Measurements from ENCODE around the genes C9orf50 and PTGES.

DNA sequence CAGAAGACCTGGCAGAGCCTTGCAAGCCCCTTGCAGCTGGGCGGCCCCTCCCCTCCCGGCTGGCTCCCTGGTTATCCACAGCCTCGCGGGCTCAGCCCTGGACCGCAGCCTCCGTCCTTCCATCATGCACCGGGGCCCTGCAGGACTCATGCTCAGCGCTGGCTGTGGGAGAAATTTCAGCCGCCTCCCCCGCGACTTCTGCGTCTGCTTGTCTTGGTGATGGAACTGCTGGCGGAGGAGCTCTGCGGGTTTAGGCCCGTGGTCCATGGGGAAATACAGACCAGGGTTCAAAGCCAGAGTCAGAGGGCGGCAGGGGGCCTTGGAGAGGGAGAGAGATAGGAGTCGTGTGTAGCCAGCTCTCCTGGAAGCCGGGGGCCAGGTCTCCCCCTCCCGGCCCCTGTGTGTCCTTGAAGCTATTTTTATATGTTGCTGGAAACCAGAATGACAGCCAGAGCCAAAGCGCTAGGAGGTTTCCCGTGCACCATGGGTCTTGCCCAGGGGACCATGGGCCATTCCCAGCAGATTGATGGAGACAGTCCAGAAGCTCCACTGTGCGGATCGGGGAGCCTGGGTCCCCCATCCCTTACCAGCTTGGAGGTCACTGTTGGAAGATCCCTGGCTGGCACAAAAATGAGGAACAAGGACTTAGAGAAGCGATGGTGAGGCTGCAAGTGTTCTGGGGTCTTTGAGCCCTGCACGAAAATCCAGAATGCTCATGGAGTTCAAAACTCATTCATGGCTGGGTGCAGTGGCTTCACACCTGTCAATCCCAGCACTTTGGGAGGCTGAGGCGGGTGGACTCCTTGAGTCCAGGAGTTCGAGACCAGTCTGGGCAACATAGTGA is 76.1 kb upstream of the IER5L start:
- PRO-cap, 4 experiments: peak in 4 of 4 experiments; most common plus-strand start position 194 of the sequence (in 3); most common minus-strand start position 150 of the sequence (in 3)
- RAMPAGE, long total RNA, 2 experiments: no peak in any of the 2 experiments
- RRBS: 13% methylated on average over 6 of the region's 27 CpGs

DNA sequence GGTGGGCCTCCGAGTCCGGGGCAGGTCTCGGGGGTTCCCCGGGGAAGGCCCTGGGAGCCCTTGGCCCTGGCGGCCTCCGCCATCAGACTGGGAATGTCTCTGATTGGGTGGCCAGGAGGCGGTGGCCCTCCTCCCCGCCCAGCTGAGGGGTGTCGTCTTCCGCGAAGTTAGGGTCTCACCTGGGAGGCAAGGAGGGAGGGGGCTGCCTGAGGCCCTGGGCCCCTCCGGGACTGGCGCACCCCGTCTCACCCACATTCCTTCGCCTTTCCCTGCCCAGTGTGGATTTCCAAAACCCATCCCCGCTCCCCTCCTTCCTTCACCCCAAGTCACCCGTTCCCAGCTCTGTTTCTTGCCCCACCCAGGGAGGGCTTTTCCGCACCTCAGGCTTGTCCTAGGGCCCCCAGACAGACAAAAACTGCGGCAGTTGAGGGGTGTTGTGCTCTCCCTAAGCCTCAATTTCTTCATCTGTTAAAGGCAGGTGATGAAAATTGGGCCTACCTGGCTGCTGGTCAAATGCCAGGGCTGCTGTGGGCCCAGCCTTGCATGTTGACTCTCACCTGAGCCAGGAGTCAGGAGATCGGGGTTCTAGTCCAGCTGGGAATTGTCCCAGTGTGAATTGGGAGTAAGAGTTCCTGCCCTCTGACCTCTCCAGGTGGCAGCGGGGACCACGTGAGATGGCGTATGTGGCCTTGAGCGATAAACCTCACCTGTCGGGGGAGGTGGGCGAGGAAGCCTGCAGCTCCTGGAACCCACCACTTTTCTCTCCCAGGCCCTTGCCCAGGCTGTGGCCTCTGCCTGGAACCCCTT is 143.3 kb upstream of the IER5L start:
- PRO-cap, 4 experiments: peak in 4 of 4 experiments; most common plus-strand start position 92 of the sequence (in 1); most common minus-strand start position 89 of the sequence (in 4)
- RAMPAGE, long total RNA, 2 experiments: no peak in any of the 2 experiments
- RRBS: no CpG with 5 or more reads among the region's 26 CpGs

- PRO-cap, 4 experiments: peak in 4 of 4 experiments; most common plus-strand start chr9:129334282 (in 2); most common minus-strand start chr9:129334420 (in 4)
- RAMPAGE, long total RNA, 2 experiments: no peak in any of the 2 experiments
- RRBS: 4% methylated on average over 1 of the region's 22 CpGs
Observed at GRCh38 chr9:129334234-129335010, 156.4 kb upstream of the IER5L start.

GRCh38 chr9:129382939-129383493 is 205.0 kb upstream of the IER5L start:
- PRO-cap, 4 experiments: peak in 3 of 4 experiments; most common plus-strand start chr9:129383194 (in 3); most common minus-strand start chr9:129383041 (in 2)
- RAMPAGE, long total RNA, 2 experiments: no peak in any of the 2 experiments
- RRBS: 4% methylated on average over 12 of the region's 21 CpGs

DNA sequence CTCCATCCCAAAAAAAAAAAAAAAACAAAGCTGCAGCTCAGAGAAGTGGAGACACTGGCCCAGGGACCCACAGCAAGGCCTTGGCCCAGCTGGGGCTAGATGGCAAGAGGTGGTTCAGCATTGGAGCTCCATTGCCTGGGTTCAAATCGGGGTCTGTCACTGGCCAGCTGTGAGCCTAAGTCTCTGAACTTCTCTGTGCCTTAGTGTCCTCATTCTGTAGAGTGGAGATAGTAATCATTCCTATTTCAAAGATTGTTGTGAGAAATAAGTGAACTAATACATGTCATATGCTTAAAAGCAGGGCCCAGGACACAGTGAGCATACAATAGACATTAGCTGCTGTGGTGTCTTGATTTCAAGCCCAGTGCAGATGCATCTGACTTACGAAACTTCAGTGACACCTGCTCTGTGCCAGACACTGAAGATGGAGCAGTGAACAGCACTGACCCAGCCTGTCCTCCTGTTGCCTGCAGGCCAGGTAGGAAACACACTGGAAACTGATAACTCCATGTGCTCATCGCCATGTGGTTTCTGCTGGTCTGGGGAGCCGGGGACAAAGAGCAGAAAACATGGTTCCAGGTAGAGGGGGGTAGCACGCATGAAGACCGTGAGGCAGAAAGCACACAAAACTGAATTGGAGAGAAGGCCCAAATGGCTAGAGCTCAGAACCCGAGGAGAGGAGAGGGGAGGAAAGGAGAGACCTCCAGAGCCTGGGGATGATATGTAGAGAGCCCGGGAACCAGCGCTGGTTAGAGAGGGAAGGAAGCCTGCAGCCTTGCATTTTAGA is 127.6 kb downstream of the C9orf50 start:
- PRO-cap, 4 experiments: no peak in any of the 4 experiments
- RAMPAGE, long total RNA, 2 experiments: no peak in any of the 2 experiments
- RRBS: no CpG with 5 or more reads among the region's 9 CpGs

GRCh38 chr9:129561560-129562075 is 59.3 kb downstream of the C9orf50 start:
- PRO-cap, 4 experiments: no peak in any of the 4 experiments
- RAMPAGE, long total RNA, 2 experiments: no peak in any of the 2 experiments
- RRBS: 56% methylated on average over 9 of the region's 23 CpGs

GRCh38 chr9:129576227-129577409 is 44.3 kb downstream of the C9orf50 start:
- PRO-cap, 4 experiments: peak in 2 of 4 experiments; most common minus-strand start chr9:129577108 (in 2)
- RAMPAGE, long total RNA, 2 experiments: no peak in any of the 2 experiments
- RRBS: 22% methylated on average over 6 of the region's 40 CpGs

DNA sequence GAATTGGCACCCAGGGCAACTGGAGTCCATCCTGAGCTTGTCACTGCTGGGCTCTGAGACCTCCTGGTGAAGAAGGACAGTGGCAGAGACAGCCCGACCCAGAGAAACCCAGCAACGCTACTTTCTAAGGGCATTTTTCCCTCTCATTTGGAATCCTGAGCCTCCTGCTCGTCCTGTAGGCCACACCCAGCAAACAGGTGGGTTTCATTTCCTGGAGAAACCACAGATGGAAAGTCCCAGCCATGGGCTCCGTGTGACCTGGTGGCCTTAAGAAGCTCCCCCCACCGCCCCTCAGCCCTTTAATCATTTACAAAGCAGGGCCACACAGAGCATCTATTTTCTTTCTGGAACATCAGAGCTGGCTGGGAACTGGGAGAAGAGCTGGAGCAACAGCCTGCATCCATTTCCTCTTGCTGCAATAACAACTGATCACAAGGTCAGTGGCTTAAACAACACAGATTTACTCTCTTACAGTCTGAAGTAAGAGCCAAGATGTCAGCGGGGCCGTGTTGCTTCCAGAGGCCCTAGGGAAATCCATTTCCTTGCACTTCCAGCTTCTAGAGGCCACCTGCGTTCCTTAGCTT is 40.7 kb downstream of the C9orf50 start:
- PRO-cap, 4 experiments: no peak in any of the 4 experiments
- RAMPAGE, long total RNA, 2 experiments: no peak in any of the 2 experiments
- RRBS: no CpG with 5 or more reads among the region's 8 CpGs

DNA sequence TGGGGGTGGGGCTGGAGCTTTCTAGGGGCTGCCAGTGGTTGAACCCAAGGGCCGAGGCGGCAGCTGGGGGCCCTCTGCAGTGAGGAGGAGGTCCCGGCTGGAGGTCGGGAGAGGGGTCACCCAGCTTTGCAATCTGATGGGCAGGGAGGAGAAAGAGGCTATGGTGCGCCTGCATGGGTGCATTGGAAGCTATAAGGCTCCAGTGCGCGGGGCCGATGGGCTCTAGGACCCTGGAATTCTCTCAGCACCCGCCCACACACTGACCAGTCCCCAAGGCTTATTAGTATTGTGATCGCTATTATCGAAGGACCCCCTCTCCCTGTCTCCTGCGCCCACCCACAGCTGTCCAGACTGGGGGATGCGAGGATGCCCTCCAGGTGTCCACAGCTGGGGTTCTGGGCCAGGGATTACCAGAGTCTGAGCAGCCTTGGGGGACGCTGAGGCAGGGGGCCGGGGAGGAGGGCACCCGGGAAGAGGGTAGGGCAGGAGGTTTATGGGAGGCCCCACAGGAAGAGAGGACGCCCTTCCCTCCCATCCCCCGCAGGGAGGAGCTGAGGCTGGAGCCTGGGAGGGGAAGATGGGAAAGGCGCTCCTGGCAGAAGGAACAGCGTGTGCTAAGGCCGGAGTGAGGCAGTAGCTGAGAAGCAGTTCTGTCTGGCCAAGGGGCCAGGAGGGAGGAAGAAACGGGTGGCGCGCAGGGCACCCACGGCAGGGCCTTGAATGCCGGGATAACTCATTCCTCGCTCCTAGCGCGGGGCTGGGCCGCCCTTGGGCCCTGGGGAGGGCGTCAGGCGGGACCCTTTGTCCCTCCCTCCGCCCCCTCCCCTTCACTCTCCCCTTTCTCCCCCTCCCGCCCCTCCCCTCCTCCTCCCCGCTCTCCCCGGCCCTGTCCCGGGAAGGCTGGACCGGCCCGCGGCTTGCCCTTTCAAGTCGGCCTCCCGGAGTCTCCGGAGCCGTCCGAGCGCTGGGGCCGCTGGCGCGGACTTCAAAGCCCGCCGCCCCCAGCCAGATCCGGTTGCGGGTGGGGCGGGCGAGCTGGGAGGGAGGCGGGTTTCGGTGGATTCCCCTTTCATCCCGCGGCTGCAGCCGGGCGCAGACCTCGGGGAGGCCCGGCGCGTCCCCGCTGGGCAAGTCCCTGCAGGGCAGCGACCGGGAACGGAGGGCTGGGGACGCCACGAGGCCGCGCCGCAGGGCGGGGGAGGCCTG is 24.0 kb downstream of the C9orf50 start:
- PRO-cap, 4 experiments: peak in 4 of 4 experiments; most common plus-strand start position 283 of the sequence (in 4); most common minus-strand start position 987 of the sequence (in 4)
- RAMPAGE, long total RNA, 2 experiments: no peak in any of the 2 experiments
- RRBS: 2% methylated on average over 28 of the region's 75 CpGs

DNA sequence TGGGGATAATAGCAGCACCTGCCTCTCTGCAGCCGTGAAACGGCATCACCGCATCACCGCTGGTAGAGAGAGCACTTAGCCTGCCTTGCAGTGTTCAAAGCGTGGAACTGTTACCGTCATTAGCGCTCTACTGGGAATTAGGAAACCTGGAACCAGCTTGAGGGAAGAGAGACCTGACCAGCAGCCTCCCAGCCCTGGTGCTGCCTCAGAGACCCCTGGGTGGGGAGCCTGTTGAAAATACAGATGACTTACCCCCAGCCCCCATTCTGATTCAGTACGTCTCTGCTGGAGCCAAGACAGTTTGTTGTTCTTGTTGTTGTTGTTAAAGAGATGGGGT is at the start of gene C9orf50:
Gene C9orf50 (minus strand): TSS at position 68 of the 337 bp plus-strand sequence.
- PRO-cap, 4 experiments: no peak in any of the 4 experiments
- RAMPAGE, long total RNA, 2 experiments: no peak in any of the 2 experiments
- RRBS: no CpG with 5 or more reads among the region's 8 CpGs

GRCh38 chr9:129632960-129633973 is 7.3 kb downstream of the NTMT1 start:
- PRO-cap, 4 experiments: no peak in any of the 4 experiments
- RAMPAGE, long total RNA, 2 experiments: no peak in any of the 2 experiments
- RRBS: no CpG with 5 or more reads among the region's 13 CpGs

DNA sequence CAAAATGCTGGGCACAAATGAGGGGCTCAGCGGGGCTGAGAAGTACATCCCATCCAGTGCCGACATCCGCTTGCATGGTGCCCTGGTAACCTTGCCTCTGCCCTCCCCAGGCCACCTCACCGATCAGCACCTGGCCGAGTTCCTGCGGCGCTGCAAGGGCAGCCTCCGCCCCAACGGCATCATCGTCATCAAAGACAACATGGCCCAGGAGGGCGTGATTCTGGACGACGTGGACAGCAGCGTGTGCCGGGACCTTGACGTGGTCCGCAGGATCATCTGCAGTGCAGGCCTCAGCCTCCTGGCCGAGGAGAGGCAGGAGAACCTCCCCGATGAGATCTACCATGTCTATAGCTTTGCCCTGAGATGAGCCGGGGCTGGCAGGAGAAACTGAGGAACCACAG is 6.9 kb downstream of the ASB6 start:
- PRO-cap, 4 experiments: no peak in any of the 4 experiments
- RAMPAGE, long total RNA, 2 experiments: no peak in any of the 2 experiments
- RRBS: no CpG with 5 or more reads among the region's 20 CpGs

- PRO-cap, 4 experiments: peak in 1 of 4 experiments; most common plus-strand start chr9:129702887 (in 1); most common minus-strand start chr9:129702736 (in 1)
- RAMPAGE, long total RNA, 2 experiments: no peak in any of the 2 experiments
- RRBS: no CpG with 5 or more reads among the region's 13 CpGs
Observed at GRCh38 chr9:129702538-129703157, 37.2 kb downstream of the PRRX2 start.

DNA sequence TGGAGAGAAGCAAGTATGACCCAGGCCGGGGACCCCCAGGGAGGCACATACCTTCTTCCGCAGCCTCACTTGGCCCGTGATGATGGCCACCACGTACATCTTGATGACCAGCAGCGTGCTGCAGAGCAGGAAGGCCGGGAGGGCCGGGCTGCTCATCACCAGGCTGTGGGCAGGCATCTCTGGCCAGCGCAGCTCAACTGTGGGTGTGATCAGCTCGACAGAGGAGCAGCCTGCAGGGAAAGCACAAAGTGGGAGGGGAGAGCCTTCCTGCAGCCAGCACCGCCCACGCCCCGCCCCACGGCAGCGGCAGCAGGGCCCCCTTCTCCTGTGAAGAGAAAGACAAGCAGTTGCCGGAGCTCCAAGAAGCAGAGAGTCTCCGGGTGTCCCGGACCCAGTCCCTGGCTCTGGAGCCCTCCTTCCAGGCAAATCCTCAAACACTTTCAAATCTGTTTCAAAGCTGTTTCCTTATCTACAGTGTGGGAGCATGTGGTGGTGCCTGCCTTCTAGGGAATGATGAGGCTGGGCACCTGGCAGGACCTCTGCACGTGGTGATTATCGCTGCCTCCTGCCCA is at the start of gene PTGES:
Gene PTGES (minus strand): TSS at position 207 of the 572 bp plus-strand sequence.
- PRO-cap, 4 experiments: peak in 4 of 4 experiments; most common plus-strand start position 342 of the sequence (in 2); most common minus-strand start position 199 of the sequence (in 3)
- RAMPAGE, long total RNA, 2 experiments: no peak in any of the 2 experiments
- RRBS: 5% methylated on average over 4 of the region's 19 CpGs

- PRO-cap, 4 experiments: no peak in any of the 4 experiments
- RAMPAGE, long total RNA, 2 experiments: start-site peak on the plus strand in 1 of 2 experiments, at chr9:129874511-129874885 at its widest, 5 reads per replicate
- RRBS: no CpG with 5 or more reads among the region's 35 CpGs
Observed at GRCh38 chr9:129873790-129874831, 38.9 kb downstream of the USP20 start.

DNA sequence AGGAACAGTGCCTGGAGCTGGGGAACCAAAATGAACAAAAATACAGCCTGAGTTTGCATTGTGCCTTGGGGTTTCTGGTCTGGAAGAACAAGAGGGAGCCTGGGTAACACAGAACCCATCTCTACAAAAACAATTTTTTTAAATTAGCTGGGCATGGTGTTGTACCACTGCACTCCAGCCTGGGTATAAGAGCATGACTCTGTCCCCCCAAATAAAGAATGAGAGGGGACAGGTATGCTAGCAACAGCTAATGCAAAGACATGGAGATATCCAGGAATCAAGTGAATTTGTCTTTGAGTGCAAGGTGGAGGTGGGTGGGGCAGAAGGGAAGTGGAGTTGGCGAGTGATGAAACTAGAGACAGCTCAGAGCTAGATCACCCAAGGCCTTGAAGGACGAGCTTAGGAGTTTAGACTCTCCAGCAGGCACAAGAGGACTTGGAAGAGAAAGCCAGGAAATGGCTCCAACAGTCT is 47.5 kb downstream of the FNBP1 start:
- PRO-cap, 4 experiments: peak in 1 of 4 experiments; most common plus-strand start position 372 of the sequence (in 1)
- RAMPAGE, long total RNA, 2 experiments: no peak in any of the 2 experiments
- RRBS: no CpG with 5 or more reads among the region's 2 CpGs

GRCh38 chr9:130010002-130011038 is 32.7 kb downstream of the FNBP1 start:
- PRO-cap, 4 experiments: no peak in any of the 4 experiments
- RAMPAGE, long total RNA, 2 experiments: no peak in any of the 2 experiments
- RRBS: no CpG with 5 or more reads among the region's 6 CpGs

- PRO-cap, 4 experiments: peak in 3 of 4 experiments; most common minus-strand start chr9:130111935 (in 2)
- RAMPAGE, long total RNA, 2 experiments: no peak in any of the 2 experiments
- RRBS: no CpG with 5 or more reads among the region's 16 CpGs
Observed at GRCh38 chr9:130111709-130112143, 58.0 kb downstream of the GPR107 start.

DNA sequence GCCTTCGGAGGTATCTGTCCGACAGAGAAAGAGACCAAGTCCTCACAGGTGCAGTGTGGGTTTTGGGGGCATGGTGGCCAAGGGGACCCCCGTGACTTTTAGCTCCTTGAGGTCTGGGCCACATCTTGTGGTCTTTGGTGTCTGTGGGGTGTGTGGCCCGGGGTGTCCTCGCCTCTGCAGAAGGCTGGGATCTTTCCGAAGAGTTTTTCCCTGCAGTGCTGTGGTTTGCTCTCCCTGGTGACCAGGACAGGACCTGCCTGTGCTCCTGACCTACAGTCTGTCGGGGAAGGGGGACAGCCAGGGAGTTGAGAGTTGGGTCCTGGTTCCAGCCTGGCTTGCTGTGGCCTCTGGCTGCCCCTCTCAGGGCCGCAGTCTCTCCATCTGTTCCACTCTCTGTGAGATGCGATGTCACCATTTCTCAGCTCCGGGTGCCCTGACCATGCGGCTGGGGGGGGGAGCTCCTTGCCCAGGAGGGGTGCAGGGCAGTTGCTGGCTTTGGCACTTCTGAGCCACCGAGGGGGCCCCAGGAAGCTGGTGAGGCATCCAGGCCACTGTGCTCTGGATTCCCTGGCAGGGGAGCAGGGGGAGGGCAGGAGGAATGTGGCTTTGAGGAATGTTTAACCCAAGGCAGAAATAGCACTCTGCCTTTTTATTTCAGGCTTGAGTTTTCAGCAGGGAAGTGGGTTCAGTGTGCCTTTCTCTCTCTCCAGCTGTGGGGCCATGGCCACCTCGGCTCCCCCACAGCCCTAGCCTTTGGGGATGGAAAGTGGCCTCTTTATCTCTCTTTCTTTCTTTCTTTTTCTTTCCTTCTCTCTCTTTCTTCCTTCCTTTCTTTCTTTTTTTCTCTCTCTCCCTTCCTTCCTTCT is 10.9 kb downstream of the NCS1 start:
- PRO-cap, 4 experiments: peak in 1 of 4 experiments; most common plus-strand start position 647 of the sequence (in 1); most common minus-strand start position 395 of the sequence (in 1)
- RAMPAGE, long total RNA, 2 experiments: no peak in any of the 2 experiments
- RRBS: no CpG with 5 or more reads among the region's 13 CpGs

GRCh38 chr9:130201345-130202134 is 29.3 kb downstream of the NCS1 start:
- PRO-cap, 4 experiments: peak in 2 of 4 experiments; most common plus-strand start chr9:130201757 (in 2); most common minus-strand start chr9:130201418 (in 1)
- RAMPAGE, long total RNA, 2 experiments: no peak in any of the 2 experiments
- RRBS: no CpG with 5 or more reads among the region's 19 CpGs